Jurkat, Clone E6-1 (cell line): Measurements from ENCODE around the genes ZNF567, ZNF585A and ZNF793.

DNA sequence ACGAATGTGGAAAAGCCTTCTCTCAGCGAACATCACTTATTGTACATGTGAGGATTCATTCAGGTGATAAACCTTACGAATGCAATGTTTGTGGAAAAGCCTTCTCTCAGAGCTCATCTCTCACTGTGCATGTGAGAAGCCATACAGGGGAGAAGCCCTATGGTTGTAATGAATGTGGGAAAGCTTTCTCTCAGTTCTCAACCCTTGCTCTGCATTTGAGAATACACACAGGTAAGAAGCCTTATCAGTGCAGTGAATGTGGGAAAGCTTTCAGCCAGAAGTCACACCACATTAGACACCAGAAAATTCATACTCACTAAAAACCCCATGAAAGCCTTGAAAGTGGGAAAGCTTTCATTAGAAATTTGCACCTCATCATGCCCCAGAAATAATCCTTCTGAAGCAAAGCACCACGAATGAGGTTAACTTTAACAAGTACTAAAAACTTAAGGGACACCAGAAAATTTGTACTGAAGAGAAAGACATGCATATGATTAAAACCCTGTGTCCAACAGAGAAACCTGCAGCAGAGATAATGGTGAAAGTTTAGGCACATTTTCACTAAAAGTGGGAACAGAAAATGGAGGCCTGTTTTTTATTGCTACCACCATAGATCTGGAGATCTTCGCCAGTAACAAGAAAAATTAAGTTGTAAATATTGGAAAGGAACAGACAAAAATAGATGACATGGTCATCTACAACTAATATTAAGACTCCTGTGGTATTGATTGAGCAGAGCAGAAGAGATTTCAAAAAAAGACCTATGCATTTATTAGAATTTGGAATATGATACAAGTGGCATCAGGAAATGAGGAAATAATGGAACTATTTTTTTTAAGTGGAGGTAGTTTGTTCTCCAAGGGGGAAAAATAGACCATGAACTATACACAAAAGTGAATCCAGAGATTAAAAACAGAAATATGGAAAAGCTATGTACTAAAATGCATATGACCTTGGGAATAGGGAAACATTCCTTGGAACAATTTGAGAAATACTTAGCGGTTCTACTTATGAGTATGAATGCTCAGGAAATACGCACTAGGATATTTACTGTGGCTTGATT is 22.4 kb downstream of the ZNF146 start:
- RRBS, result no CpG with 5 or more reads among the region's 7 CpGs

GRCh38 chr19:36266401-36266991 is 51.6 kb downstream of the ZNF146 start:
- RRBS, result no CpG with 5 or more reads among the region's 51 CpGs

GRCh38 chr19:36377904-36378353 is 1.1 kb downstream of the ZFP14 start:
- RRBS, result no CpG with 5 or more reads among the region's 6 CpGs

- RRBS, result 2% methylated on average over 24 of the region's 81 CpGs
These were observed at the start of gene ZNF567 for GRCh38 chr19:36687122-36688416. TSS of gene ZNF567 (plus strand) at chr19:36687612.

- RRBS, result no CpG with 5 or more reads among the region's 6 CpGs
These were observed 31.9 kb downstream of the ZNF567 start for GRCh38 chr19:36719062-36719963.

GRCh38 chr19:37172292-37173059 is at the start of gene ZNF585A:
TSS of gene ZNF585A (minus strand) at chr19:37172695.
- RRBS, result no CpG with 5 or more reads among the region's 28 CpGs

DNA sequence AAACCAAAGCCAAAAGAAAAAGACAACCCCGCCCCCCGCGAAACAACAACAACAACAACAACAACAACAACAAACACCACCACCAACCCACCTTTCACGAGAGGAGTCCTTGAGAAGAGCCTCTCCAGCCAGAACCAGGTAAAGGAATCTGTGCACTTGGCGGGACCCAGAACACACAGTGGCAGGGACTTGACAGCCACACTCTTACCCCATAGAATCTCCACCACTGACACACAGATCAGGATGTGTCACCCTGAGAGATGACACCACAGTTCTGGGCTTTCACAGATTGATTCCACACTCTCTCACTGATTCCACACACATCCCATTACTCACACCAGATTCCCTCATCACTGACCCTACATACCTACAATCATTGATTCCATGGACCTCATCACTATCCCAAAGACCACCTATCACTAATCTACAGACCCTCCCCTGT is 21.3 kb upstream of the ZNF875 start:
- RRBS, result no CpG with 5 or more reads among the region's 5 CpGs

DNA sequence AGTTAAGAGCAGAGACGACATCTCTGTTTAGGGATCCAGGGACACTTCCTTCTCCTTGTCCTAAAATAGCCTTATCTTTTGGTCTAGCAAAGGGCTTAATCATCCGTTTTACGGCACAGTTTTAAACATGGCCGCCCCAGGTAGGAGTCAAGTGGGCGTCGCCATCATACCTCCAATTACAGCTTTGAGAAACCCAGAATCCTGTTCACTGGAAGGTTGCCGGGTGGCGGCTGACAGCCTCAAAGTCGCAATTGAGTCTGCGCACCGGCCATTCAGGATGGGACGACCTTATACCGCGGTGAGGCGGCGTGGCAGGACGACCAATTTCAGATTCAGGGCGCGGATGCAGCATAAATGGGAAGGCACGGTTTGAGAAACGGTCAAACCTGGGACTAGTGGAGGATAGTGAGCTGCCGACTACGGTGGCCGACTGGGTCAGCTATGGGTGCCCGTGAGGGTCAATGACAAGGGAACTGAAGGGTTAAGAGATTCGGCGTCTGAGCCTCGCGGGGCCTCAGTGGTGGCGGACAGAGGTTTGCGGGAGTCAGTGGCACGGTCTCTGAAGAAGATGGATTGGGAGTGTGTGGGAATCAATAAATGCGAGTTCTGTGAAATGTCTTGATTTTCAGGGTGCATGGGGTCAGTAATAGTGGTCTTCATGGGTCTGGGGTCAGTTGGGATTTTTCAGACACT is at the start of gene ZNF793:
TSS of gene ZNF793 (plus strand) at position 271 of the 693 bp plus-strand sequence.
- RRBS, result 100% methylated on average over 3 of the region's 33 CpGs

- RRBS, result no CpG with 5 or more reads among the region's 8 CpGs
These were observed 71.7 kb downstream of the SIPA1L3 start for GRCh38 chr19:37978646-37979166.

DNA sequence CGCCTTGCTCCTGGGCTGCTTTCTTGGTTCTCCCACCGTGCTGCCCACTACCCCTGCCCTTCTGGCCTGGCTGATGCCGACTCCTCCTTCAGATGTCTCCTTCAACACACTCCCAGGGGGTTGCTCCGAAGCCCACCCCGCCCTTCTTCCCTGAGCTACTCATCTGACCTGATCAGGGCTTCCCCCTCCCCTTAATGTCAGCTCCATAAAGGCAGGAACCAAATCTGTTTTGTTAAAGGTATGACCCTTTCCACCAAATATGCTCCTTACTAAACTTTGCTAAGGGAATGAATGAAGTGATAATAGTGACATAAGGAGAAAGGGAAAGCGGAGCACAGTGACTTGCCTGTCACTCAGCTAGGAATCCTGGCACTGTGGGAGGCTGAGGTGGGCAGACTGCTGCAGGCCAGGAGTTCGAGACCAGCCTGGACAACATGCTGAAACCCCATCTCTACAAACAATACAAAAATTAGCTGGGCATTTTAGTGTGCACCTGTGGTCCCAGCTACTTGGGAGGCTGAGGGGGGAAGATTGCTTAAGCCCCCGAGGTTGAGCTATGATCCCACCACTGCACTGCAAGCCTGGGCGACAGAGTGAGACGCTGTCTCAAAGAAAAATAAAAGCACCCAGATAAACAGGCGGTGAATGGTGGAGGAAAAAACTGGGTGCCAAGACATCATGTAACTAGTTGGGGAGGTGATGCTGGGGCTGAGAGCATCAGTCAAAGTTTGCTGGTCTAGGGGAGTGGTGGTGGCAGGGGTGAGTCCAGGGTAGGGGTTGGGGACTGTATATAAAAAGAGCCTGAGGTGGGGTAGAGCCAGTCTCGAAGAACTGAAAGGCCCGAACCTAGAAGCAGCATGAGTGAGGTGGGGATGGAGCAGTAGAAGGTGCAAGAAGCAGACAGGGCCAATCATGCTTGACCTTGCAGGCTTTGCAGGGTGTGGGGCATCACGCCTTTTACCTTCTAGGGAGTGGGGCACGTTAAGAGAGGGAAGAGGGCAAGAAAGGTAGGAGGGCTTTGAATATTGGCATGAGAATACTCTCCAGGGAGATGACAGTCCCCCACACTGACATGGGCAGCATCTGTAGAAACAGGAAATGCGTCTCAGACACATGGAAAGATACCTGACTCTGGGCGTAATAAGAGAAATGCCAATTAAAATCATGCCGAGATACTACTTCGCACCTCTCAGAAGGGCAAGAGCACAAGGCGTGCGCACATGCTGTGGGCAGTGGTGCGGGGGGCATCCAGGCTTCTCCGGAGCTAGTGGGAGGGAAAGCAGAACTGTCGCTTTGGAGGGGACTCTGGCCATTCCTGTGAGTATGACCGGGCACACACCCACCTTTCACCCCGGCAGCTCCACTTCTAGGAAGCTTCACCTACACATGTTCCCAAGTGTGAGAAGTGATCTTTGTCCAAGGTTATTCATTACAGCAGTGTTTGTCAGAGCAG is 98.9 kb downstream of the SIPA1L3 start:
- RRBS, result 97% methylated on average over 3 of the region's 26 CpGs

DNA sequence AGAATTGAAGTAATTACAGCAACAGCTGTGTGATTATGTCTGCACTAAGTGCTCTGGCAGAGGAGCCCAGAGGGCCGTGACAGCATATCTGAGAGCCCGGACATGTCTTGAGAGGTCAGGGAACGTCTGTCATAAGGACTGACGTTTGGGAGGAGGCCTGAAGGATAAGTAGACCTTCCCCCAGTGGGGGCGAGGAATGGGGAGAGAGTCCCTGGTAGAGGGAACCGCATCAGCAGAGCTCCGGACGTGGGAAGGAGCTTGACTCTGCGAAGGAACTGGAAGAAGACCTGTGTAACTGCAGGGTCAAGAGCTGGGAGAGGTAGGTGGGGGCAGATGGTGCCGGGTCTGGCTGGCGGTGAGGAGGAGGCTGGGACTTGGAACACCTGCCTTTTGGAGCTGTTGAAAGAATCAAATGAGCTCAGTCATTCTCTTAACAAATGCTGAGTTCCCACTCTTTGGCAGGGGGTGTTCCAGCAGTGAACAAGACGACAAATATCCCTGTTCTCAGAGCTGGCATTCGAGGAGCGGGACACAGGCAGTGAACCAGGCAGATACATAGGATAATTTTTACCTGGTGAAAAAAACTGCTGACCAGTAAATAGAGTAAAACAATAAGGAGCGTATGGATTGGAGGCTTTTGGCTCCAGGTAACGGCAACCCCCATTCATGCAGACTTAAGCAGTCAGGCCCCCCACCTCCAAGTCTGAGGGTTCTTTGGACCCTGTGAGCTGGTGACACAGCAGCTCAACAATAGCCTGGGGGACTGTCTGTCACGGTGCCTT is 130.3 kb downstream of the SIPA1L3 start:
- RRBS, result no CpG with 5 or more reads among the region's 17 CpGs

GRCh38 chr19:38059950-38060381 is 153.0 kb downstream of the SIPA1L3 start:
- RRBS, result no CpG with 5 or more reads among the region's 7 CpGs

- RRBS, result no CpG with 5 or more reads among the region's 10 CpGs
These were observed 4.6 kb downstream of the GGN start for GRCh38 chr19:38383232-38383723.

DNA sequence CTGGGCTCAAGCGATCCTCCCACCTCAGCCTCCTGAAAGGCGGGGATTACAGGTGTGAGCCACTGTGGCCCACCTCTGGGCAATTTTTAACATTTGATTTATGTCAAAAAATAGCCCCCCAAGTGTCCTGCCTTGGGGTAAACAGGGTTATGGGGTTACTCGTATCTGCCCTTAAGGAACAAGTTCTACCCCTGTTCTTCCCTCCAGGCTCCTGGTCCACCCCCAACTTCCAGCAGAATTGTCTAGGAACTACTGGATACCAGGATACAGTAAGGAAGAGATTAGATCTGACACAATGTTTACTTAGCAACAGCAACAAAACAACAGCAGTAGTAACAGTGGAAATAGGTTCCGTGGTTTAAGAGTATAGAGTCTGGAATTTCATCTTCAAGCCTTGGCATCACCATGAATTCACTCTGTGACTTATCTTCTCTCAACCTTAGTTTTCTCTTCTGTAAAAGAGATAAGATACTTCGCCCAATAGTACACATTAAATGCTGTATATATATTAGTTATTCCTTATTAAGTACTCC is 1.8 kb upstream of the FAM98C start:
- RRBS, result no CpG with 5 or more reads among the region's 5 CpGs

- RRBS, result no CpG with 5 or more reads among the region's 12 CpGs
These were observed 26.8 kb downstream of the RYR1 start for GRCh38 chr19:38460368-38460669.

DNA sequence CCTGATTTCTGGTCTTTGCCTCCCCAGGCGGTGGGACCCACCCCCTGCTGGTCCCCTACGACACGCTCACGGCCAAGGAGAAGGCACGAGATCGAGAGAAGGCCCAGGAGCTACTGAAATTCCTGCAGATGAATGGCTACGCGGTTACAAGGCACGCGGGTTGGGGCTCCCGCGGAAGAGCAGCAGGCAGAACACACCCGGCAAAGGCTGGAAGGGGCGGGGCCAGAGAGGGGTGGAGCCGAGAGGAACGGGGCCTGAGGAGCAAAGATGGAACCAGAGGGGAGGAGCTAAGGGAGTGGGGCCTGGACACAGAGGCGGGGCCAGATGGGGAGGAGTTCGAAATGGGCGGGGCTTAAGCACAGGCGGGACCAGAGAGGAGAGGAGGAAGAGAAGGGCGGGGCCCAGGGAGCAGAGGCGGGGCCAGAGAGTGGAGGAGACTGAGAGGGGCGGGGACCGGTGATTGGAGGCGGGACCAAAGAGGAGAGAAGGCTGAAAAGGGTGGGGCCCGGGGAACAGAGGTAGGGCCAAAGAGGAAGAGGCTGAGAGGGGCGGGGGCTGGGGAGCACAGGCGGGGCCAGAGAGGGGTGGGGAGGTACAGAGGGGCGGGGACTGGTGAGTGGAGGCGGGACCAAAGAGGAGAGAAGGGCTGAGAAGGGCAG is 73.4 kb downstream of the RYR1 start:
- RRBS, result no CpG with 5 or more reads among the region's 30 CpGs

GRCh38 chr19:38647122-38647557 is 309 bp upstream of the ACTN4 start:
- RRBS, result under 1% methylated on average over 7 of the region's 31 CpGs

DNA sequence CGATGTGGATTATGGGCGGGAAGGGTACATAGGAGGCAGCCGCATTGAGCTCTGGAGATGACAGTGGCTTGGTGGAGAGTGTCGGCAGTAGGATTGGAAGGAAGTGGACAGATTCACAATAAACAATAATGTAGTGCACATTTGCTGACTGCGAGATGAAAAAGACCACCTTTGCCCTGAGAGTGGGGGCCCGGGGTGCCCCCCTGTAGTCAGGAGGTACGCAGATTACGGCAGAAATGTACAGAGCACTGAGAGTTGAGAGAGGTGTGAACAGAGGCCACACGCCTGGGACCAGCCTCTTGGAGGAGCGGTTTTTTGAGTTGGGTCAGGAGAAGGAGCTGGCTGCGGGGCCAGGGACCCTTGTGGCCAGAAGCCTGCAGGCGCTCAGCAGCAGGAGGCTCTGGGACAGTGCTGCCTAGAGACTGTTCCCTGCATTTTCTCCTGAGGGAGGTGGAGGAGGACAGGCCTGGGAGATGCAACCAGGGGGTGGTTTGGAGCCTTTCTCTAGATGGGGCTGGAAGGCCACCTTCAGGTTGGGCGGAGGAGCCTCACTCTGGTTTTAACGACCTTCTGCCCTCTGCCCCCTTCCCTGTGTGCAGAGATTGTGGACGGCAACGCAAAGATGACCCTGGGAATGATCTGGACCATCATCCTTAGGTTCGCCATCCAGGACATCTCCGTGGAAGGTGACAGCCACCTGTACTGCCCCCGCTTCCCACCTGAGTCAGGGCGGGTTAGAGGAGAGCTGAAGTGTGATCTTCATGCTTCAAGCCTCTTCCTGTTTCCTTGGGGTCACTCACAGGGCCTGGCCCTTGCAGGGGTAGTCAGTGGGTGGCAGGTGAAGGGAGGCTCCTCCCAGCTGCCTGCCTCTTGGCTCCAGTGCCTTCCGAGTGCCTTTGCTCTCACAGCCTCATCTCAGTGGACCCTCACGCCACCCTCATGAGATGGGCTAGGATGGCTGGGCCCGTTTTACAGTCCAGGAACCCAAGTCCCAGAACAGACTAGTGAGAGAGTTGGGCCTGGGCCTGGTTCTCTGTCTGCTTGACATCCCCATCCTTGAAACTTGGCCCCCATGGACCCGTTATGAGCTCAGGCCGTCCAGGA is 39.6 kb downstream of the CAPN12 start:
- RRBS, result no CpG with 5 or more reads among the region's 25 CpGs

DNA sequence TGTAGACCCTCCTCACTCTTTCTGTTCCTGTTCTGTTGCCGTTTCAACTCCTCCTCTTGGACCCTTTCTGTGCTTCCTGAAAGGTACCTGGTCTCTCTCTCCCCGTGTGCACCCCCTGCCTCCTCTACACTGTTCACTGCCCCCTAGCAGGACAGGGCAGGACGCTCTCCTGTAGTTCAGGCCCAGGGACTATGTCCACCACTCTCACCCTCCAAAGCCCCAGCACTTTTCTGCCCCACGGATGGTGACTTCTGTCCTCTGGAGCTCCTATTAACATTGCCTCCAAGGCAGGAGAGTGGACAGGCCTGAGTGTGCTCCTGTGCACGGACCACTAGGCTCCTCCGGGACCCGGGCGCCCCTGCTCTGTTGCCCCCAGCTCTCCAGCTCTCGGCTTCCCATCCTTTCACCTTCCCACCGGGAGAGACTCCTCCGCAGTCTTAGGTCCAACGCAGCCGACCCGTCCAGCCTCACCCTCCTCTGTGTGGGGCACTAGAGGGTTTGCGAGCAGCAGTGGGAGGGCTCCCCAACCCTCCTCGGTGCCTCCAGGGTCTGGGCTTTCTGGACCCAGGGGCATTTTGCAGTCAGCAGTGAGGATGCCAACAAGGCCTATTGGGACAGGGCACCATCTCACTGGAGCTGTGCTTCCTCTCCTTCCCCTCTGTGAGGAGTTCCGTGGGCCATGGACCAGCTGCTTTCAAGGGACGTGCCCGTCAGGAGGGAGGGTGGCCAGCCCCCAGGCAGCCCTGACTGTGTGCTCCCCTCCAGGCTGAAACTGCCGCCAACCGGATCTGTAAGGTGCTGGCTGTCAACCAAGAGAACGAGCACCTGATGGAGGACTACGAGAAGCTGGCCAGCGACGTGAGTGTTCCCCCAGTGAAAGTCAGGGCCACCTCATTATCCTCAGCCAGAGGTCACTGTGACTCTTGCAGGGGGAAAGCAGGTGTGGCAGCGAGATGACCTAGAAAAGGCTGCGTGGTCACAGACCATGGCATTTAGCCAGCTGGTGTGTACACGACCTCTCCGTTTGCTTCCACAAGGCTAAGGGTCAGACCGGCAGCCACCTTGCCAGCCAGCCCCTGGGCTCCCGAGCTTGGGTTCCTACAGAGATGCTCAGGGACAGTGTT is 30.2 kb downstream of the CAPN12 start:
- RRBS, result 98% methylated on average over 4 of the region's 31 CpGs

DNA sequence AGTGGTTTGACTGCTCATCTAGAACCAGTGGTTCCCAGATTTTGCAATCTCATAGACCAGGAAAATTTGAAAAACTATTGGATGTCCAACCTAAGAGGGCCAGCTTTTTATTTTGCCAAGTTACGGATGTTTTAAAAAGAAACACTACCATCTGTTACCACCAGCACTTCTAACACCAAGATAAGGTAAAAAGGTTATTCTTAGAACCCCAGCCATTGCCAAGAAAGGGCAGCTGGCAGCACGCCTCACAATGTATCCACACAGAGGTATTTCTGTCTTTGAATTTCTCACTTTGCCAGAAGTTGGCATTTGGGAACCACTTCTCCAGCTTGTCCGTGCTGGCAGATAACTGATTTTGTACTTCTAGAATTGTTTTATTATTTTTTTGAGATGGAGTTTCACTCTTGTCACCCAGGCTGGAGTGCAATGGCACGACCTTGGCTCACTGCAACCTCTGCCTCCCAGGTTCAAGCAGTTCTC is 28.7 kb downstream of the CAPN12 start:
- RRBS, result no CpG with 5 or more reads among the region's 4 CpGs